ENCODE measurements around the genes SPDYE13 and TMEM120A.

- PRO-cap, result no peak
- RAMPAGE, long total RNA, 5 experiments, result no peak in any of the 5 experiments
- RRBS, result no CpG with 5 or more reads among the region's 7 CpGs
These were observed 88.0 kb upstream of the GTF2I start for GRCh38 chr7:74569519-74569905.

- PRO-cap, result unidirectional peak, plus-strand start at chr7:74582377
- RAMPAGE, long total RNA, 5 experiments, result no peak in any of the 5 experiments
- RRBS, result no CpG with 5 or more reads among the region's 10 CpGs
These were observed 75.4 kb upstream of the GTF2I start for GRCh38 chr7:74582087-74582640.

GRCh38 chr7:74612133-74612945 is 45.2 kb upstream of the GTF2I start:
- PRO-cap, result no peak
- RAMPAGE, long total RNA, 5 experiments, result no peak in any of the 5 experiments
- RRBS, result no CpG with 5 or more reads among the region's 12 CpGs

DNA sequence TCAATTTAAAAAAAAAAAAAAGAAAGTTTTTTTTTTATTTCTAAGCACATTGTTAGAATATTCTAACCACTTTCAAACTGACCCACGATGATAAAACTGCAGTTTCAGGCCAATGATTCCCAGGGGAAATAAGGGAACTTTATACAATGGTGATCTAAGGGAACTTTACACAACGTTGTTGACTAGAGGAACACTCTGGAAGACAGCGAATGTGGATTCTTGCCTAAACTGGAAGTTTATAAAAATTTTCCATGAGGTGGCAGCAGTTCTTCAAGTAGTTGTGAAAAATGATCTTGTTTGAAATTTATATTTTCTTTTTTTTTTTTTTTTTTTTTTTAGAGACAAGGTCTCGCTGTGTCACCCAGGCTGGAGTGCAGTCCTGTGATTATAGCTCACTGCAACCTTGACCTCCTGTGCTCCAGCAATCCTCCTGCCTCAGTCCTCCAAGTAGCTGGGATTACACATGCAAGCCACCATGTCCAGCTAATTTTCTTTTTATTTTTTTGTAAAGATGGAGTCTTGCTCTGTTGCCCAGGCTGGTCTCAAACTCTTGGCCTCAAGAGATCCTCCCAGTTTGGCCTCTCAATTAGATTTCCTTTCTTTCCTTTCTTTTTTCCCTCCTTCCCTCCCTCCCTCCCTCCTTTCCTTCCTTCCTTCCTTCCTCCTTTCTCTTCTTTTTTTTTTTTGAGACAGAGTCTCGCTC is 32.0 kb upstream of the GTF2I start:
- PRO-cap, result no peak
- RAMPAGE, long total RNA, 5 experiments, result no peak in any of the 5 experiments
- RRBS, result no CpG with 5 or more reads among the region's 5 CpGs

- PRO-cap, result no peak
- RAMPAGE, long total RNA, 5 experiments, result start-site peak on the plus strand in 1 of 5 experiments, at chr7:75025641-75025944 at its widest, 14 reads per replicate
- RRBS, result no CpG with 5 or more reads among the region's 9 CpGs
These were observed 48.2 kb downstream of the RCC1L start for GRCh38 chr7:75025303-75025898.

DNA sequence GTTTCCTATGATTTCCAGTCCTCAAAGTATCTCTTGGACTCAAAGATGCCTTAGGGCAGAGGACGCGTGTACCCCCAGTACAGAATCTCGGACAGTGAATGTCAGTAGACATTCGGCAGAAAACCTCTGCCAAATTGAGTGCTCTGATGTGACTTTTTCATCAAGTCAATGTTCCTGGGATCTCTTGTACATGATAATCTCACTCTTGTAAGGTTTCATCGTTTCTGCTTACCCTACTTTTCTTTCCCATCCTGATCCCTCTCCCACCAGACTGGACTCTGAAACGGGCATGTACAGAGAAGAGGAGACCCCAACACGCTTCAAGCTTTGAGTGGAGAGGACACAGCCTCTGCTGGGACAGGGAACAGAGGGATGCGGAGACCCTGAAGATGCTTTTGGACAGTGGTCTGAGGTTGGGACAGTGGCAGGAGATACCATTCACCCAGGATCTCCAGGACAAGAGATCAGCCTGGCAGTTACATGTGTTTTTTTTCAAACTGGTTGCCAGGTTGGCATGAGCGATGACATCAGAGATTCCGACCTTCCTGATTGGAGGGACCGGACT is at the start of gene SPDYE13:
SPDYE13 (plus strand) TSS at position 271 of the 565 bp plus-strand sequence.
- PRO-cap, result no peak
- RAMPAGE, long total RNA, 5 experiments, result no peak in any of the 5 experiments
- RRBS, result no CpG with 5 or more reads among the region's 11 CpGs

GRCh38 chr7:75598937-75599855 is 107.1 kb downstream of the SPDYE5 start:
- PRO-cap, result unidirectional peak, plus-strand start at chr7:75599612
- RAMPAGE, long total RNA, 5 experiments, result no peak in any of the 5 experiments
- RRBS, result 56% methylated on average over 4 of the region's 21 CpGs

DNA sequence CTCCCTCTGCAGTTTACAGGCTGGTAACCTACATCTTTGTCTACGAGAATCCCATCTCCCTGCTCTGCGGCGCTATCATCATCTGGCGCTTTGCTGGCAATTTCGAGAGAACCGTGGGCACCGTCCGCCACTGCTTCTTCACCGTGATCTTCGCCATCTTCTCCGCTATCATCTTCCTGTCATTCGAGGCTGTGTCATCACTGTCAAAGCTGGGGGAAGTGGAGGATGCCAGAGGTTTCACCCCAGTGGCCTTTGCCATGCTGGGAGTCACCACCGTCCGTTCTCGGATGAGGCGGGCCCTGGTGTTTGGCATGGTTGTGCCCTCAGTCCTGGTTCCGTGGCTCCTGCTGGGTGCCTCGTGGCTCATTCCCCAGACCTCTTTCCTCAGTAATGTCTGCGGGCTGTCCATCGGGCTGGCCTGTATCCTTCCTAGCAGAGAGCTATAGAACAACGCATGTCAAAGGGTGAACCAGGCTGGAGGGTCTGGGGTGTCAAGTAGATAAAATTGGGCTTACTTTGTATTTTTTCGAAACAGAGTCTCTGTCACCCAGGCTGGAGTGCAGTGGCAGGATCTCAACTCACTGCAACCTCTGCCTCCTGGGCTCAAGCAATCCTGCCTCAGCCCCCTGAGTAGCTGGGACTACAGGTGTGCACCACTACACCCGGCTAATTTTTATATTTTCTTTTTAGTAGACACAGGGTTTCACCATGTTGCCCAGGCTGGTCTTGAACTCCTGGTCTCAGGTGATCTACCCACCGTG is 3.2 kb downstream of the RHBDD2 start:
- PRO-cap, result no peak
- RAMPAGE, long total RNA, 5 experiments, result no peak in any of the 5 experiments
- RRBS, result no CpG with 5 or more reads among the region's 24 CpGs

GRCh38 chr7:75934305-75934897 is 19.4 kb downstream of the POR start:
- PRO-cap, result no peak
- RAMPAGE, long total RNA, 5 experiments, result no peak in any of the 5 experiments
- RRBS, result no CpG with 5 or more reads among the region's 6 CpGs

DNA sequence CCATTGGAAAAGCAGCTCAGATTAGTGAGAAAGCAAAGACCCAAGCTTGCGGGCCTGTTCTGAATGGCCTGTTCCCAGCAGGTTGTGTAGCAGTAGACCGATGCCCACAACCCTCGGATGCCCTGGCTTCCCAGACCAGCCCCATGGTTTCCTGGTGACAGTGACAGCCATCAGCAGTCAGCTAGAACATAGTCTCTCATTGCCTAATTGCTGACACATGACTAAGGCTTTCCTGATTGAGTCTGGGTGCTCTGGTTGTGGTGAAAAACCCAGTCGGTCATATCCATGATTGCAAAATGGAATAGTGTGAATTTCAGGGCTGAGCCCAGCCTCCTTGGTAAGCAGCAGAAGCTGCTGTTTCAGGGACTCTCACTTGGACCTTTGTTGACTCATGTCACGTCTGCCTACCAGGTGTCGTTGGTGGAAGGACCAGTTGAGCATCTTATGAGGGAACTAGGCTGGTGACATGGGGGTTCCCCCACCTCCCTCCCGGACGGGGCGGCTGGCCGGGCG is 36.5 kb downstream of the POR start:
- PRO-cap, result no peak
- RAMPAGE, long total RNA, 5 experiments, result no peak in any of the 5 experiments
- RRBS, result no CpG with 5 or more reads among the region's 11 CpGs

- PRO-cap, result bidirectional peak, plus-strand start at chr7:75966784, minus-strand start at chr7:75966635
- RAMPAGE, long total RNA, 5 experiments, result no peak in any of the 5 experiments
- RRBS, result 65% methylated on average over 2 of the region's 36 CpGs
These were observed 28.1 kb downstream of the TMEM120A start for GRCh38 chr7:75965801-75967096.

- PRO-cap, result no peak
- RAMPAGE, long total RNA, 5 experiments, result no peak in any of the 5 experiments
- RRBS, result no CpG with 5 or more reads among the region's 11 CpGs
These were observed 23.1 kb downstream of the TMEM120A start for GRCh38 chr7:75971251-75971838.

DNA sequence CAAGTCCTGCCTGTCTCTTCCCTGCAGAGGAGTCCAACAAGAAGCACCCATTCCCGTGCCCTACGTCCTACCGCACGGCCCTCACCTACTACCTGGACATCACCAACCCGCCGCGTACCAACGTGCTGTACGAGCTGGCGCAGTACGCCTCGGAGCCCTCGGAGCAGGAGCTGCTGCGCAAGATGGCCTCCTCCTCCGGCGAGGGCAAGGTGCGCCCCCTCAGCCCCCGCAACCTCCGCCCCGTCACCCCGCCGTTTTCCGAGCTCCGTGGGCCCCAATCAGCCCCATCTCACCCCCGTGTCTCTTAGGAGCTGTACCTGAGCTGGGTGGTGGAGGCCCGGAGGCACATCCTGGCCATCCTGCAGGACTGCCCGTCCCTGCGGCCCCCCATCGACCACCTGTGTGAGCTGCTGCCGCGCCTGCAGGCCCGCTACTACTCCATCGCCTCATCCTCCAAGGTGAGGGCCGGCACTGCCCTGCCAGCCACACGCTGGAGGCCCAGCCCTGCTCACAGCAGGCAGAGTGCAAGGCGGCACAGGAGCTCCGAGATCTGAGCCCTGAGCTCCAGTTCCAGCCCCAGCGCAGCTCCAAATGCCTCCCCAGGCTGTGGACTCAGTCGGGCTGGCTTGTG is 9.5 kb downstream of the TMEM120A start:
- PRO-cap, result no peak
- RAMPAGE, long total RNA, 5 experiments, result no peak in any of the 5 experiments
- RRBS, result no CpG with 5 or more reads among the region's 39 CpGs

- PRO-cap, result bidirectional peak, plus-strand start at chr7:75994774, minus-strand start at chr7:75994595
- RAMPAGE, long total RNA, 5 experiments, result start-site peak on the minus strand in 5 of 5 experiments, at chr7:75994508-75994658 at its widest, 63 to 690 reads per replicate
- RRBS, result 2% methylated on average over 32 of the region's 51 CpGs
These were observed at the start of gene TMEM120A for GRCh38 chr7:75994386-75995055. TSS of gene TMEM120A (minus strand) at chr7:75994595.

GRCh38 chr7:76133320-76133855 is 68.3 kb upstream of the SRRM3 start:
- PRO-cap, result no peak
- RAMPAGE, long total RNA, 5 experiments, result no peak in any of the 5 experiments
- RRBS, result no CpG with 5 or more reads among the region's 6 CpGs

GRCh38 chr7:76260539-76261137 is 41.8 kb upstream of the HSPB1 start:
- PRO-cap, result no peak
- RAMPAGE, long total RNA, 5 experiments, result no peak in any of the 5 experiments
- RRBS, result no CpG with 5 or more reads among the region's 14 CpGs

- PRO-cap, result no peak
- RAMPAGE, long total RNA, 5 experiments, result no peak in any of the 5 experiments
- RRBS, result no CpG with 5 or more reads among the region's 28 CpGs
These were observed 22.2 kb upstream of the HSPB1 start for GRCh38 chr7:76280200-76280775.

DNA sequence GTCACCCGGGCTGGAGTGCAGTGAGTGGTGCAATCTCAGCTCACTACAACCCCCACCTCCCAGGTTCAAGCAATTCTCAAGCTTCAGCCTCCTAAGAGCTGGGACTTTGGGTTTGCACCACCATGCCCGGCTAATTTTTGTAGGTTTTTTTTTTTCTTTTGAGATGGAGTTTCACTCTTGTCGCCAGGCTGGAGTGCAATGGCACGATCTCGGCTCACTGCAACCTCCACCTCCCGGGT is 10.1 kb upstream of the HSPB1 start:
- PRO-cap, result no peak
- RAMPAGE, long total RNA, 5 experiments, result no peak in any of the 5 experiments
- RRBS, result 33% methylated on average over 1 of the region's 6 CpGs

- PRO-cap, result no peak
- RAMPAGE, long total RNA, 5 experiments, result no peak in any of the 5 experiments
- RRBS, result no CpG with 5 or more reads among the region's 11 CpGs
These were observed 20.0 kb downstream of the HSPB1 start for GRCh38 chr7:76322139-76323218.

DNA sequence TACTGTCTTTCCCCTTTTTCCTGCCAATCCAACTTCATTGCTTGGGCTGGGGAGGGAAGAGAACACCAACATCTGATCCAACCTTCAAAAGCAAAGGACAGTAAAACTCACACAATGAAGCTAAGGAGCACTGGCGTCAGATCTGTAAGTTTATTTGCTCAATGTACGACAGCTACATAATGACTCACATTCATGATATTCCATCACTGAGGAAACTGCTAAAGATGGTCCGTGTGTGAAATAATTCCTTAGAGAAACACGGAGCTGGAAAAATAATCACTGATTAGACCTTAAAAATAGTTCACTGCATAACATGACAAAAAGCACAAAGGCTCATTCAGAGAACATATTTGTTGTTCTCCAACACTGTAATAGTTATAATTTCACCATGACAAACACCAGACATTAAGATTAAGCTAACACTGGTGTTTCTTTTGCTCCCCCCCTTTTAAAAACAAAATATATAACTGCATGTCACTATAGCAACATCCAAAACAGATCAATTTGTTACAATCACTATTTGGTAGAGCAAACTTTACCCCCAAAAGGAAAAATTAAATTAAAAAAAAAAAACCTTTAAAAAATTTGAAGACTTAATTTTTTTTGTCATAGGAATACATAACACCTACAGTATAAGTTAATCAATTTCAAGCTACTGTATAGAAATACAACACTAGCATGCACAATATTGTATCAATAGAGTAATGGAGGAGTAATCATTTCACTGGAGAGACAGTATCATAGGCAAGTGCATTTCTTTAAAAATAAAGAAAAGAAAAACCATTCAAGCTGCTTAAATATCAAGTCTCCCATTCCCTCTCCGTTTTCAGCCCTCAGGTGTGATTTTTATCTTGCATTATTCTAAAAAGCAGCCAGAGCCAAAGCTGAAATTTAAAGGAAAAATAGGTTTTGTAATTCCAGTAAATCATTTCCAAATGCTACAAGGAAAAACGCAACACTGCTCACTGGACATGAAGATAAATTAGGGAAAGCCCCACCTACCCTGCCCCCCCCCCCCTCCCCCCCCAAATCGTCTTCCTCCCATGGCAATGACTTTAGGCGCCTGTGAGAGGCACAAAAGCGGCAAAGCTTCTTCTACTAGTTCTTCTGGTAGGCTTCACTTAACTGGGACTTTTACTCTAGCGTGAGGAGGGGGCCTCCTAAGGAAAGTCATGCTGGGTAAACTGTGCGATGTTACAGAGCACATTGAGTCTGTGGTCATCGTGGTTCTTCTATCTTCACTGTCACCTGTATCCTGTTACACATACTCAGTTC is 24.6 kb downstream of the HSPB1 start:
- PRO-cap, result no peak
- RAMPAGE, long total RNA, 5 experiments, result start-site peak on the minus strand in 1 of 5 experiments, centred at position 702 of the sequence, 34 reads per replicate
- RRBS, result no CpG with 5 or more reads among the region's 12 CpGs

Measured in stomach (tissue), 7 donors.